Metastatic Liver Carcinoma in the Adrenal Gland (tissue), 2 donors: ENCODE results near the genes C3orf84, BSN, TRAIP, IFRD2 and HYAL3.

DNA sequence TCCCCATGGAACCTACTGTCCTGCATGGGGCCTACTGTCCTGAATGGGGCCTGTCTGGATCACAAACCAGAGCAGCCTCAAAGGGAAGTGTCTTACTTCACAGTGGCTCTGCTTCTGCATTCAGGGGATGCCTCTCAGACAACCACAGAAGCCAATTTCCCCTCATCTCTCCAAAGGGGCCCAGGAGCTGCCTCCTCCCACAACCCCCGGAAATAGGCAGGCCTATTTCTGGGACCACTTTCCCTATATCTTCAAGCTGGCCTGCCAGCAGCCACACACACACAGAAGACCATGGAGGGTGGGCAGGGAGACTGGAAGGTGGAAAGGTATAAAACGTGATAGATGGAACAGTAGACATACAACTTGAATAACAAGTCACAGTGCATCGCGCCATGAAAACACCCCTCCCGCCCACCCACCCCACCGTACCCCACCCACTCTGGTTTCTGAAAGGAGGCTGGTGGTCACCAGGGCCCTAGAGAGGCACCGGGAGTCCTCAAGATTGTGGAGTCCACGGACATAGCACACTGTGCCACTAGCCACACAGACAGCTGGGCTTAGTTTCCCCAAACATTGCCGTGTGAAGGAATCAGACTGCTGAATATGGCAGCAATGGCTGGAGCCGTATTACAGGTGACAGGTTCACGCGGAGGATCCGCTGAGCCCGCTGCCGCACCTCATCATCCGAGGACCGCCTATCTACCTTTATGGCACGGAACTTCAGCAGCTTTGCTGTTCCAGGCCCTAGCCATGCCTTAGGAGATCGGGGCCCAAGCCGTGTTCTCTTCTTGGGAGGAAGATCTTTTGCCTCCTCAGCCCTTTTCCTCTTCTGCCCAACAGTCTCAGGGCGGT lies 3.7 kb downstream of the CCDC71 start:
- PRO-cap, 2 experiments = no peak in any of the 2 experiments

GRCh38 chr3:49191582-49192150 lies at the start of gene C3orf84:
Gene C3orf84, minus strand, starts transcription at chr3:49191858.
- PRO-cap, 2 experiments = no peak in any of the 2 experiments

DNA sequence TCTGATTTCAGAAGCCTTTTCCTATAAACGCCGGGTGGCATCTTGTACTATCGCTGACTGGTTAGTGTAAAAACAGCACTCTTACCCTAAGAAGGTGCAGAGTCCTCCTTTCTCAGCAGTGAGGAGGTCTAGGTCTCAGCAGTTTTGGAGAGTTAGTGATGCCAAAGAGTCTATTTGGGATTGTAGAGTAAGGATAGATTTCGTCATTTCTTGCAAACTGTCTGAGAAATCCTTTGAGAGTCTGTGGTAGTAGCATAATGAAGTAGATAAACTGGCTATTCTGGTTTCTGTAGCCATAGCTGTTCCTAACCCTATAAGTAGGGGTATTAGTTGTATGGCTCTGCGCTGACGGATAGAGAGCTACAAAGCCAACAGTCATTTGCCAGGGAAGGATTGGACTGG lies 22.6 kb downstream of the IHO1 start:
- PRO-cap, 2 experiments = no peak in any of the 2 experiments

DNA sequence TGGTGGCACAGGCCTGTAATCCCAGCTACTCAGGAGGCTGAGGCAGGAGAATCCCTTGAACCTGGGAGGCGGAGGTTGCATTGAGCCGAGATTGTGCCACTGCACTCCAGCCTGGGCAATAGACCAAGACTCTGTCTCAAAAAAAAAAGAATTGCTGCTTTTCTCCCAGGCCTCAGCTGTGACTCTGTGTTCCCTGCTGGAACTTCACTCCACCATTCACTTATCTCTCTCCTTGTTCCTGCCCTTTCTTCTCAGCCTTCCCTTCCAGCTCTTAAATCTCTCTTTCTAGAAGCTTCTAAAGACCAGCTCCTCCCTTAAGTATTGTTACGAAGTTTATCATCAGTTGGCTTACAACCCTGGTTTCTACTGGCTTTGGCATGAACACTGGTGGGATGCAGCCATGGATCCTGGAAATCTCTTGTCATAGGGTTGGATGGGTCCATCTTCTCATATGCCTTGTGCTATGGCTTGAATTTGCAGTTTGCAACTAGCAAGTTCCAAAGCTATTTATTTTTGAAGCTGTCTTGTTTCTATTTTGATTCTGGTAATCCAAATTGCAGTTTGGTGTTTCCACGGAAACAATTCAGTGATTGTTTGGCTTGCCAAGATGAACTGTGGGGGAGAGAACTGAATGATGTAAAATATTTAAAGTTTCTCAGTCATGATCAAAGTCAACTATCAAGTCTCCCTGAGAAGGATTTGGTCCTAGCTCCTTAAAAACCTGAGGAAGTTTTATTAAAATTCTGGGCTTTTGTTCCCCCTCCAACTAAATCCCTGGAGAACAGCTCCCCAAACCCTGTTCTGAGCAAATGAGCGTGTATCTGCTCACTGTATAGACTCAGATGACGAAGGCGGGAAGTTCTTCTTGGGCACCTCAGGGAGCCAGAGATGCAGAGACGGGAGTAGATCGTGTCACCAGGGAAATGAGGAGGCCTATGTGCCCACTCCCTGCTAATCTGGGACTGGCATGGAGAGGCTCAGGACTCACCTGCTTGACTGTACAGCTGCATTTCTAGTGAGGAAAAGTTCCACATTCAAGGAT lies 10.3 kb downstream of the C3orf62 start:
- PRO-cap, 2 experiments = no peak in any of the 2 experiments

- PRO-cap, 2 experiments = no peak in any of the 2 experiments
Measured at GRCh38 chr3:49294308-49294788, 17.3 kb upstream of the C3orf62 start.

DNA sequence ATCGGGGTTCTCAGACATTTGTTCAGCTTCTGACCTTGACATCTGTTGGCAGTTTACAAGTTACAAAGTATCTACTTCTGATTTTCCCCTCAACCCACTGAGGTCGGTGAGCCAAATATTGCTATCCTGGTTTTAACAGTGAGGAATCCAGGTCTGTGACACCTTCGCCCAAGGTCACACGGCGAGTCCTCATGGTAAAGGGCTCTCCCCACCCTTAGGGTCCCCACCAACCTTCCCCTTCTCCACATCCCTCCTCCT lies 494 bp downstream of the USP4 start:
- PRO-cap, 2 experiments = no peak in any of the 2 experiments

DNA sequence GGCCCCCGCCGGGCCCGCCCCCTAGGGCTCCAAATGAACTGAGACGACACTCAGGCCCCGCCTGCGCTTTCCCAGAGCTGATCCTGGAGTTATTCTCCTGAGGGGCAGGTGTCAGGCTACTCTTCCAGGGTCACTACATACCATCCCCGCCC lies 289 bp downstream of the USP4 start:
- PRO-cap, 2 experiments = no peak in any of the 2 experiments

GRCh38 chr3:49553758-49554683 lies at the start of gene BSN:
Gene BSN, plus strand, starts transcription at chr3:49554477.
- PRO-cap, 2 experiments = peak in 2 of 2 experiments; most common plus-strand start chr3:49554481 (in 2); most common minus-strand start chr3:49554330 (in 1)

DNA sequence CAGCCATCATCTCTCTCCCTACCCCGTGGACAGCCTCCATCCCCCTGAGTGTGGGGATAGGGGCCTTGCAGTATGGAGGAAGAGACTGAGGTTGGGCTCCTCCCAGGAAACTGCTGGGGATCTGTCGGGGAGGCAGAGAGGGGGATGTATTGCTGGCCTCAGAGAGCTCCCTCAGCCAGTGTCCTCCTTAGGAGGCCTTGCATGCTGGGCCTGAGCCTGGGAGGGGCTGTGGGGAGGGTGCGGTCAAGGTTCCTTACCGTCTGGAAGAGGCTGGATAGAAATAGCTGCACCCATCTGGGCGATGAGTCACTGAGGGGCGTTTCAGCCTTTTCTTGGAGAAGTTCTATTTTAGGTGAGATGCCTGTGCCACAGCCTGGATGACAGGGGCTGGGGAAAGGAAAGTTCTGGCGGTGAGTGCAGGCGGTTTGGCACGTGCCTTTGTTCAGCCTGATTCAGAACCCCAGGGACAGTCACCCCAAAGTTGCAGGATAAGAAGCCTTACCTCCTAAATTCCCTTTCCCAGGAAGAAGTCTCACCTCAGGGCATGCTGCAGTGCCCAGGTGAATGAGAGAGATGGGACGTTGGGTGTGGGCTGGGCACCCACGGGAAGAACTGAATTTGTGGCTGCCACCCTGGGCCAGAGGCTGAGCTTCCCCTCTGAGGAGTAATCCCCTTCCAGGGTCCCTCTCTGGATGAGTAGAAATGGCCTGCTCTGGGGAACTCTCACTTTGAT lies 35.7 kb upstream of the APEH start:
- PRO-cap, 2 experiments = no peak in any of the 2 experiments

DNA sequence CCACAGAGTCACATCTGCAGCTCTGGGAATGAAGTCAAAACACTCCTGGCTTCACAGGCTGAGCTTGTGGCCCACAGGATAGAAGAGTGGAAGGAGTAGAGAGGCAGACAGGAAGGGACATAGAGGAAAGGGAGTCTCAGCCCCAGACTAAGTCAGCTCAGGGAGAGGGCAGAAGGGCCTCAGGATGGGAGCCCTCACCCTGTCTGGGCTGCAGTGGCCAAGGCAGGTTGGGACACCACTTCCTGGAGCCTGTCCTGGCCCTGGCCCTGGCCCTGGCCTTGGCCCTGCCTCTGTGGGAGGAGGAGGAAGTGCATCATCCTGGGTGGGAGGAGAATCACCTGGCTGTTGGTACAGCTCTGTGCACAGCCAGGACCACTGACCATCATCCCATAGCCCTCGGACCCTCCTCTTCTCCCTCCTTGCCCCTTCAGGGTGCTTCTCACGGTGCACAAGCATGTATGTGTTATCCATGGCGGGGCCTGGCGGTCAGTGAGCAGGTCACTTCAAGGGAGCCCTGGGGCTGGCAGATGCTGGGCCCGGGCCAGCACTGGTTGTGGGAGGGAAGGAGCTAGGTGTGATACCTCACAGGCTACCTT lies 8.3 kb upstream of the APEH start:
- PRO-cap, 2 experiments = peak in 2 of 2 experiments; most common plus-strand start position 333 of the sequence (in 1); most common minus-strand start position 215 of the sequence (in 2)

DNA sequence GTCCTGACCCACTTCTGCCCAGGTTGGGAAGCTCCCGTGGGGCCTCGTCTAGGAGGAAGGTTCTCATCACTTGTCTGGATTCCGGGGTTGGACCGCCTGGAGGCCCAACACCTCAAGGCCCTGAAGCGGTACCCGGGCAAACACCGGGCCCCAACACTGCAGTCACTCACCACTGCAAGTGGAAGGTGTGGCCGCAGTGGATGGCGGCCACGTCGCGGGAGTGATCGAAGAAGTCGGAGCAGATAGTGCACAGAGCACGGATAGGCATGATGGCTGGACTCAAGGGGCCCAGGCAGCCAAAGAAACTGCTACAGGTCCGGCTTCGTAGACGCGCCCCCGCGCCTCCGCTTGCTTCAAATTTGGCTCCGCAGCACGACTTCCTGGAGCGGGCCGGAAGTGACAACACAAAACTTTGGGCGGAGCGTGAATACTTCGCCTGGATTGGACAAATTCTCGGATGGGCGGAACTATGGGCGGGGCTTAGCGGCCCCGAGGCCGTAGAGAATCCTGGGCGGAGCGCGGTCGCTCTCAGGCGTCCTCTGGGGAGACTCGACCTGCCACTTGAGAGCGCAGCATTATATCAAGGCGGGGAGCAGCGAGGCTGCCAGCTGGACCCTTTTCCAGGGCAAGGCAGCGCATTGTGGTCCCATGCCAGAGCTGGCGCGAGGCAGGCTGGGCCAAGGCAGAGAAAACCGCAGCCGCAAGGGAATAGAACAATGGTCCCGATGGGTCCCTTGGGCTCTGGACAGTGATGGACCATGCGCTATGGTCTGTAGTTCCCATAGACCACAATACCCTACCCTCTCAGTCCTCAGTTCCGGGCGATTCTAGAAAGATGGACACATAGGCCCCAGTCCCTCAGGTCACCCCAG lies at the start of gene TRAIP:
Gene TRAIP (minus strand): TSS at position 379 of the 872 bp plus-strand sequence.
- PRO-cap, 2 experiments = peak in 2 of 2 experiments; most common plus-strand start position 498 of the sequence (in 2); most common minus-strand start position 361 of the sequence (in 1)

DNA sequence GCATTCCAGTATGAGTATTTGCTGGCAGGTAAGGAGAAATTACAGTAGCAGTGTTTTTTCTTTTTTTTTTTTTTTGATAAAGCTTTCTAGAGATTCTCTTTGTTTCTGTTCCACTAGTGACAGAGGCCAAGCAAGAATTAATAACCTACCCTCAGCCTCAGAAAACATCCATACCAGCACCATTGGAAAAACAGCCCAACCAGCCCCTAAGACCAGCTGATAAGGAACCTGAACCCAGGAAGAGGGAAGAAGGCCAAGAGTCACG lies 31.2 kb upstream of the RBM5 start:
- PRO-cap, 2 experiments = no peak in any of the 2 experiments

- PRO-cap, 2 experiments = no peak in any of the 2 experiments
Measured at GRCh38 chr3:50100760-50101329, 12.1 kb downstream of the RBM5 start.

GRCh38 chr3:50115219-50116046 lies 26.7 kb downstream of the RBM5 start:
- PRO-cap, 2 experiments = no peak in any of the 2 experiments

GRCh38 chr3:50121116-50121979 lies 32.6 kb downstream of the RBM5 start:
- PRO-cap, 2 experiments = no peak in any of the 2 experiments

DNA sequence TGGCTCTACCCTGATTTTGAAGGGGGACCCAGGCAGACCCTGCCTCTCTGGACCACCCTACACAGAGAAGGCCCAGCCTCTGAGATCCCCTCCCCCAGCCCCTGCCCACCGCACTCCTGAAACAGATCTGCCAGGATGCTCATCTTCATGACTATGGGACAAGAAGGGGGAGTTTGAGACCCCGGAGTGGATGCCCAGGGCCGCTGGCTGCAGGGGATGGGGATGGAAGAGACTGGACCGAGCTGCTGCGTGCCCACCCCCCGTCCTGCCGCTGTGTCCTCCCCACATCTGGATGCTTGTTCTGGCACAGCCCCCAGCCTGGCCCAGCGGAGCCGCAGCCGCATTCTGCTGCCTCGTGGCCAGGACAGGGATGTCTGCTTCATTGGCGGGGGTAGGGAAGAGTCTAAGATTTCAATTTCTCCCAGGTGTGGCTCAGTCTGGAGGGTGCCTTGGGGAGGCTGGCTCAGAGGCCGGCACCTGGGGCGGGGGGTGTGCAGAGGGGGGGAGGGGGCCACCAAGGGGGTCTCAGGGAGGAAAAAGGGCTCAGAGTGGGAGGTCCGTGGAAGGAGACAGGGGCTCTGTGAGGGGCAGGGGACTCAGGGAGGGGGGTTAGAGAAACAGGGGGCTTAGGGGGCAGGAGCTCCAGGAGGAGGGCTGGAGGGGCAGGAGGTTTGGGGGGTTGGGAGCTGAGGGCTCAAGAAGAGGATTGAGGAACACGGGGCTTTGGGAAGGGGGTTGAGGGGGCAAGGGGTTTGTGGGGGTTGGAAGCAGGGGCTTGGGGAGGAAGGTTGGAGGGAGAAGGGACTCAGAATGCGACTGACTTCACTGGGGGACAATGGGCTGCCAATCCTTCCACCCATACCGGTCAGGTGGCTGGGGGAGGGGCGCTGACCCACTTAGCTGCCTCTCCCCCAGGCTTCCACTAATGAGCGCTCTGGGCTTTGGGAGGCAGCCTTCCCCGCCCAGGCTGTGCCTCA lies 30.1 kb upstream of the SEMA3F start:
- PRO-cap, 2 experiments = no peak in any of the 2 experiments

DNA sequence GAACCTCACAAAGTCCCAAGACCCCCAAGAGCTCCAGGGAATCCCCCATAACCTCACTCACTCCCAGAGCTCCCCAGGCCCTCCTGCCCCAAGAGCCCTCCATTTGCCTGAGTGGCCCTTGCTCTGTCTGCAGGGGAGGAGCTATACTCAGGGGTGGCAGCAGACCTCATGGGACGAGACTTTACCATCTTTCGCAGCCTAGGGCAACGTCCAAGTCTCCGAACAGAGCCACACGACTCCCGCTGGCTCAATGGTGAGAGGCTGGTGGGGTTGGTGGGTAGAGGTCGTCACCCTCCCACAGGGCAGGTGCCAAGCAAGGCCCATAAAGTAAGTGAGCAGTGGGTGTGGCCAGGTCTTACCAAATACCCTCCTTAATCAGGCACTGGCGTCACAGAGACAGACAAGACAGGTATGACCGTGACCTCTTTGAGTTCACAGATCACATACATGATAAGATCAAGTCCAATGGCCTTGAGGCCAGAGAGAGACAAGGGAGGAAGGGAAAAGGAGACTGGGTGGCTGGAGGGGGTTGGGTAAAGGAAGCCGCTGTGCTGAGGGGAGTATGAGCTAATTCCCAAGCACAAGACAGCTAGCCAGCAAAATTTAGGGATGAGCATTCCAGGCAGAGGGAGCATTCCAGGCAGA lies 2.4 kb downstream of the SEMA3B start:
- PRO-cap, 2 experiments = peak in 2 of 2 experiments; most common plus-strand start position 187 of the sequence (in 1); most common minus-strand start position 252 of the sequence (in 2)

- PRO-cap, 2 experiments = peak in 2 of 2 experiments; most common plus-strand start chr3:50292642 (in 1); most common minus-strand start chr3:50292380 (in 2)
Measured at GRCh38 chr3:50292156-50292898, at the start of gene IFRD2. Gene IFRD2, minus strand, starts transcription at chr3:50292429.

DNA sequence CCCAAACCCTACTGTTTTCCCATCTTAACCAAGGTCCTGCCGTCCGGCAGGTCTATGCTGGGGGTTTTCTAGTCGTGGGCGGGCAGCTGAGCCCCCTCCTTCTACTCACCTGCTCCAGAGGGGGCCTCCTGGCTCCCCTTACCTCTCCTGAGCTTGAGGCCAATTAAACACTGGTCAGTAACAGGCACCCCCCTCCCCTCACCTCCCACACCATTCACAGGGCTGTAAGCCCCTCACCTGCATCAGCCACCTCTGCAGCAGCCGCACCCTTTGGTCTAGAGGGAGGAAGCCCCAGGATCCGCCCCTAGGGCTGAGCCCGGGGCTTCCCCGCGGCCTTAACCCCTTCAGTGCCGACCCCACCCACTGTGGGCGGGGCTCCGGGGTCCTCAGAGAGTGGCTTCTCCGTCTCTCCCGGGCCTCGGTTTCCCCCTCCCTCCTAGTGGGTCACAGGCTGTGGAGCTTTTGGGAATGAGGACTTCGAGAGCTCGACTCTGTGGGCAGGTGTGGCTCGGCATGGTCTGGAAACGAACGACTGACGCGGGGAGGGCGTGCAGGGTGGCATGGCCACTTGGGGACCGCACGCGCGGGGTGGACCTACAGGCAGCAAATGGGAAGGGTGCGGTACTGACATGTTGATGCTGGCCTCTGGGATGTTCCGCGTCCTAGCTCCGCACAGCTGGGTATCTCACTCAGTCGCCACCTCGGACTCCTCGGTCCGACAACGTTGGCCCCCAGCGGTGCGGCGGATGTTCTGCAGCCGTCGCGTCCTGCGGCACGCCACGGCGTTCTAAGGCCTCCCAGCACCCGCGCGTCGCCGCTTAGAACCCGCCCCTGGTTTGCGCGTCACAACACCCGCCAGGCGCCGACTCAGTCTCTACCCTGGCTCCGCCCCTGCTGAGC lies at the start of gene HYAL3:
Gene HYAL3 (minus strand): TSS at position 822 of the 900 bp plus-strand sequence.
- PRO-cap, 2 experiments = peak in 2 of 2 experiments; most common minus-strand start position 820 of the sequence (in 1)

DNA sequence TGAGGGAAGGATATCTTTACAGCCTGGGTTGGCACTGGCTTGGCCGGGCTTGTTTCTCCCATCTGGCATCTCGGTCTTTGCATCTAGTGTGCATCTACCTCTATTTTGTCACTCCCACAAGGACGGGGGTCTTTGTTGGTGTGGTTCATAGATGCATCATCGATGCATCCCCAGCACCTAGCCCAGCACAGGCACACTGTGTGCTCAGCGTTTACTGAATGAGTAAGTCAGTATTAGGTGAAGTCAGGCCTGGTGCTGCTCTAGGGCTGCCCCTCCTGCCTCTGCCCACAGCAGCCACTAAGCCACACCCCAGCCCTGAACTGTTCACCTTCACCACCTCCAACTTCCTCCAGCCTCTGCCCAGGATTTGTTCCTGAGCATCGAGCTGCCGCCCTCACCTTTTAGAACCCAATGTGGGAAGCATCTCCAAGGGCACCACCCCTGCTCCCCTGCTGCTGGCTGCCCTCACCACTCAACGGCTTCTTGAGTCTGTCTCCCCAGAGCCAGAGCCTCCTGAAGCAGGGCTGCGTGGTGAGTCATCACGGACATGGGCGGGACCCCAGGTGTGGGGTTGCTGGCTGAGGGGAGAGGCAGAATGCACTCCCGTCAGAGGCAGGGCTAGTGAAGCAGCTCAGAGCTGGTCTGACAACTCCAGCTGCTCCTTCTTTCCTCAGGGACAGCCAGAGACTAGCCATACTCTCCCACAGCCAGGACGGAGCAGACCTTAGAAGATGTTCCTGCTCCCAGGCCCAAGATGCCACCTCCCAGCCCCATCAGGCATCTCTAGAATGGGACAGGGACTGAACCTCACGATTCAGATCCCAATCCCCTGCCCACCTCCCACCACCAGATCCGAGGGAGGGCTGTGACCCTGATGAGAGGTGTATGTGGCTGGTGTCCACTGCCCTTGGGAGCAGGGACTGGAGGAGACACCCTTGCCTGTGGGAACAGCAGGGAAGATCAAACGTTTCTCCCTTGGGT lies 5.8 kb downstream of the HYAL2 start:
- PRO-cap, 2 experiments = no peak in any of the 2 experiments